ENCODE measurements around a stretch of chr11.

- PRO-cap, 3 experiments = no peak in any of the 3 experiments
Measured at GRCh38 chr11:44316023-44316842, 6.3 kb upstream of the ALX4 start.

GRCh38 chr11:44319648-44320480 is 9.9 kb upstream of the ALX4 start:
- PRO-cap, 3 experiments = no peak in any of the 3 experiments

- PRO-cap, 3 experiments = no peak in any of the 3 experiments
Measured at GRCh38 chr11:44450521-44451085, 114.9 kb upstream of the CD82 start.

DNA sequence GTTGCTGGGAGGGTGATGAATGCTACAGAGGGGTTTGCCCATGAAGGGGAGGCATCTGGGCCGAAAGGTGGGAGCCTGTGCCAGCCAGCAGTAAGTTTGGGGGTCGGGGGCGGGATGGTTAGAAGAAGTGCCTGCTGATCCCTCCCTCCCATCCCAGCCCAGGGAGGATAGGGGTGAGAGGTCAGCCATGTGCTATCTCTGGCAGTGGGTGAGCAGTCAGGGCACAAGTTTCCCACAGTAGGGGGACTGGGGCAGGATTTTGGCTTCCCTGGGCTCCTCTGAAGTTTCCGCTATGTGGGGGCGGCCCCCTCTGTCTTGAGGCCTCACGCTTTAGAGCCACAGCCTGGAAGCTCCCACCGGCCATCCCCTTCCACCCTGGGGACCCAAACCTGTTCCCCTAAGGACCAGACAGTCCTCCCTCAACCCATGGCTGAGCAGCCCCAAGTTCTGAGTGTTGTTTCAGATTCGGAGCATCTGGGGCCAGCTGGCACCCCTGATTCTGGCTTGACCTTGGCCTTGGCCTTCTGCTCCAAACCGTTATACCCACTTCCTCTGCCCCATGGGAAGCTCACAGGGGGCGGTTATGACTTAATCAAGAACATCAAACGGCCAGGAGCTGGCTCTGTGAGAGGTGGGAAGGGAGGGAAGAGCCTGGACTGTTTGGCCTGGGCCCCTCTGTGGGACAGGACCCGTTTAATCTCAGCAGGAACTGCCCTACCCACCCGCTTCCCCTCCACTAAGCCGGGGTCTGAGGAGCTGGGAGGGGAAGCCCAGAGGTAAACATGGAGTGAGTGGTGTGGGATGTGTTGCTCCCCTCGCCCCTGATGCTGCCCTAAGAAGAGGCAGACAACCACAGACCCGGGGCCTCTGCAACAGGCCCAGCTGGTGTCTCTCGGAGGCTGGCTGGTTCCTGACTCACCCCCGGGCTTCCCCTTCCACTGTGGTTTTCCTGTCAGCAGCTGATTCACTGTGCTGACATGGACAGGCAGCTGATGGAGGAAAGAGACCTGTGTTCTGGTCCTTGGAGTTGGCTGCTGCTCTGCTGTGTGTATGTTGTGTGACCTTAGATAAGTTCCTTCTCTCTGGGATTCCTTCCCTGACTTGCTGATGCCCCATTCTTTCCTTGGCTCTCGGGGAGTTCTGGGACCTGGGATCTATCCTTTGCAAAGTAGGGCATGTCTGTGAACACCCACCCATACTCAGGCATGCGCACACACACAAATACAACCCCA is 3.4 kb downstream of the CD82 start:
- PRO-cap, 3 experiments = no peak in any of the 3 experiments

DNA sequence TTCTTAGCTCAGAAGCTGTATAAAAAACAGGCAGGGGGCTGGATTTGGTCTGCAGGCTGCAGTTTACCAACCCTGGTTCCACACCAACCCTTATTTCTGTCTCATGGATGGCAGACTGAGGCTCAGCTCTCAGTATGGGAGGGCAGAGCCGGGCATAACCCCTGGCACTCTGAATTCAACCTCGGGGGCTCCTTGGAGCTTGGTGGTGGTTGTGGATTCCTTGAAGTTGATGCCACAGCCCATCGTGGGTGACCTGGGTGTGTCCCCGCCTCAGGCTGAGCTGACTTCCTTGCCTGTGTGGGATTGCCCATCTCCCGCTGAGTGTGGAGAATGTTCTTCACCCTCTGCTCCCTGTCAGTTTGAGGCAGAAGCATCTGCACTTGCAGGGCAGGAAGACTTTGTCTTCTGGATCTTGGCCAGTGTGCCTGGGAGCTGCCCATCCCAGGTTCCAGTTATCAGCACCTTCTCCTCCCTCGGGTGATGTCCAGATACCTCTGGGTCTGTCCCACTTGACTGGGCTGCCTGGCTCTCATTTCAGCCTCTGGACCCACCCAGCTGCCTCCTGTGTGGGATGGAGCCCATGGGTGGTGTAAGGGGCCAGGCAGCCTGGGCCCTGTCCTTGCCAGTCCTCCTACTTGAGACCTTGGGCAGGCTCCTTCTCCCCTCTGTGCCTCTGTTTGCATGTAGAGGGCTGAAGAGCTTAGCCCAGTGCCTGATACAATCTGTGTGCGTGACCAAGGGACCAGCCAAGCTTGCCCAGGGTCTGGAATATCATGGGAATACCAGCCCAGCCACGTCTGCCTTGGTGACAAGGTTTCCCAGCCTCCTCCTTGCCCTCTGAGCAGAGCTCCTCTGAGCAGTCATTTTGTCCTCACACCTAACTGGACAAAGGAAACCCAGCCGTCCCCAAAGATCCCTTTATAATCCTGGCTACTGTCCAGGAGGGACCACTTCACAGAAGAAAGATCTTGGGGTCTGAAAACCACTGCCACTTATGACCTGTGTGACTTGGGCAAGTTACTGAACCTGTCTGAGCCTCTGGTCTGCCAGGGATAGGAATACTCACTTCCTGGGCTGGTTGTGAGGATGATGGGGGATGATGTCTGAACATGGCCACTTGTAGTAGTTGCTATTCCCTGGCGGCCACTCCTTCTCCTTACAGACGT is 25.6 kb downstream of the CD82 start:
- PRO-cap, 3 experiments = no peak in any of the 3 experiments

DNA sequence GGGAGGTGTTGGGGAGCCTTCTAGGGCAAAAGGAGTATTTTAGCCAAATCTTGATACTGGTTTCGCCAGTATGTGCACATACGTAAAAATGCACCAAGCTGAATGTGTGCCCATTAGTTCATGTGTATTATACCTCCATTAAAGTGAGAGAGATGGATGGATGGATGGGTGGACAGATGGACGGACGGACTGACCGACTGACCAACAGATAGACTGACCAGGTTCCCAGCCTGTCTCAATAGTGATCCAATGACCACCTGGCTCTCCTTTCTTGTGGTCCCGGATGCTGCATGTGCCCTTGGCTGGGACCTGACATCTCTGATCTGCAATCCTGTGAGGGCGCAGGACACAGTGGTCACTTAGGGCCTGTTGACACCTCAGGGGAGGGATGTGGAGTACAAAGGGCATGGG is 50.3 kb downstream of the CD82 start:
- PRO-cap, 3 experiments = no peak in any of the 3 experiments

GRCh38 chr11:44727827-44728439 is 1.2 kb downstream of the TSPAN18 start:
- PRO-cap, 3 experiments = no peak in any of the 3 experiments

DNA sequence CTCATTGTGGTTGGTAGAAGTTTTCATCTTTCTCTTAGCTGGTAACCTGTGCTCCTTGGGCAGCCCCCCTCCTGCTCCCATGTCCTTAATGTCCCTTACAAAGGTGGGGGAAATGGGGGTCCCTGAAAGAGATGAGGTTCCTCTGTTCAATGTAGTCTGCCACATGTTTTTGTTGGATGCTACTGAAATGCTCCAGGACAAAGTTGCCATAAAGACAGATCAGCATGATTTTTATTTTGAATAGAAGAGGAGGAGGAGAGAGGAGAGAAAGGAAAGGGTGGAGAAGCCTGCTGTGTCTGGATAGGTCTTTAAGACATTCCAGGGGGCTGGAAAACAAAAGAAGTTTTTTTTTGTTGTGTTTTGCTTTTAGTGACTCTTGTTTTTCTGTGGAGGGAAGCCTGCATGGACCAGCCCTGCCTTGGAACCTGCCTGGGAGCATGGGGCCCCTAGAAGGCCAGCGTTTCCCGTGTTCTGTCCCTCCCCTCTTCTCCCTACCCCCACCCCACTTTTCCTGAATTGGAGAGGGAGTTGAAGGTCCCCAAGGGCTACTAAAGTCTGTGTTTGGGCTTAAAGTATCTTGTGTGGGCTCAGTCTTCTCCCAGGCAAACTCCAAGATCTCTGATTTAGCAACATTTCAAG is 2.3 kb downstream of the TSPAN18 start:
- PRO-cap, 3 experiments = no peak in any of the 3 experiments

GRCh38 chr11:44744135-44744500 is 17.4 kb downstream of the TSPAN18 start:
- PRO-cap, 3 experiments = no peak in any of the 3 experiments

DNA sequence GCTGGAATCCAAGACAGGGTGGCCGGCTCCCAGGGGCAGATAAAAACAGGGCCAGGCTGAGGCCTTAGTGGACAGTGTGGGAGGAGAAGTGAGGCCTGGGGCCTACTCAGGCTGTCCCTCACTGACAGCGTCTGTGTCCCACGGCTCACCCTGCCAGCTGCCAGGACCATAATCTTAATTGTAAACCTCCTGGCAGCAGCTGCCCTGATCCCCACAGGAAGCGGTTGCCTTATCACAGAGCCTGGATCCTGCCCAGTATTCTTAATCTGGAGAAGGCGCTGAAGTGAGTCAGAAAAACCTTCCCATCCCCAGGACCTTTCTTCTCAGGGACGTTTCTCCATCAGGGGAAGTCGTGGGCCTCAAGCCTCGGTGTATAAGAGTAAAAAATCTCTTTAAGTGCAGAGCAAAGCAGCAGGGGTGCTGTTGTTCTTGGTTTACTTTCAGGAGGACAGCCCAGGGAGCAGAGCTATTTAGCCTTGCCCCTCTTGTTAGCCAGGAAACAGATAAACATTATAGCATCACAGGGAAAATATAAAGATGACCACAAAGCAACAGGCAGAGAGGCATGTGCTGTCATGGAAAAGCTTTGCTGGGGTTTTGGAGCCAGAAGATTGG is 39.5 kb downstream of the TSPAN18 start:
- PRO-cap, 3 experiments = no peak in any of the 3 experiments

DNA sequence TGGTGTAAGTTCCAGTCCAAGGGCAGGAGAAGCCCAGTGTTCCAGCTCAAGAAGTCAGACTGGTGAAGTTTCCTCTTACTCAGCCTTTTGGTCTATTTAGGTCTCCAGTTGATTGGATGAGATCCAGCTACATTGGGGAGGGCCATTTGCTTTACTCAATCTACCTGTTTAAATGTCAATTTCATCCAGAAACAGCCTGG is 45.1 kb downstream of the TSPAN18 start:
- PRO-cap, 3 experiments = no peak in any of the 3 experiments

DNA sequence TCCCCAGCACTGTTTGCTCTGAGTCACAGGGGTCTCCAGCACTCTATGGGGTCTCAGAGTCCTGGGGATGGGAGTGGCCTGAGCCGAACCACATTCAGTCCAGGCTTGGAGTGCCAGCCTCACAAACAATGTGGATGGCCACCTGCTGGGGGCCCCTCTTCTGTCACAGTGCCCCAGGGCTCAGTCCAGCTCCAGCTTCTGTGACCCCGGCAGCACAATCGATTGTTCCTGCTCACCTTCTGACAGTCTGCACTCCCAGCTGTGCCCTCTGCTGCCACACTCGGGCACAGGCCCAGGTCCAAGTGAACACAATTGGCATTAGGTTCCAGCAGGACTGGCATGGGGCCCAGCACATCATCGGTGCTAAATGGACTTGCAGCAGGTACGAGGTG is 84.8 kb downstream of the TP53I11 start:
- PRO-cap, 3 experiments = no peak in any of the 3 experiments

DNA sequence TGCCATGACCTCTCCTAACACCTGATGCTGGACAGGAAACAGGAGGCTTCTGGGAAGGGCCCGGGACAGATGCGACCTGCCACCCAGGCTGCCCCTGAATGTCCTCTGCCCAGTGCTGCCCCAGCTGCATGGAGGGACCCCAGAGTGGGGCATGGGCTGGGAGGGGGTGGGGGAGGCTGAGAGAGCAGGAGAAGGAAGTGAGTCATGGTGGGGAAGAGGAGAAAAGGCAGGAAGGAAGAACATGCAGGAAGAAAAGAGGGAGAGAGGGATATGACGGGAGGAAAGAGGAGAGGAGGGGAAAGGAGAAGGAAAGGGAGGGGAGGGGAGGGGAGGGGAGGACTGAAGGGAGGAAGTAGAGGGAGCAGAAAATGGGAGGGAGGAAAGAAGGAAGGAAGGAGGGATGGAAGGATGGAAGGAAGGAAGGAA is 52.1 kb upstream of the PRDM11 start:
- PRO-cap, 3 experiments = no peak in any of the 3 experiments

- PRO-cap, 3 experiments = no peak in any of the 3 experiments
Measured at GRCh38 chr11:45182742-45183737, 36.6 kb downstream of the PRDM11 start.

DNA sequence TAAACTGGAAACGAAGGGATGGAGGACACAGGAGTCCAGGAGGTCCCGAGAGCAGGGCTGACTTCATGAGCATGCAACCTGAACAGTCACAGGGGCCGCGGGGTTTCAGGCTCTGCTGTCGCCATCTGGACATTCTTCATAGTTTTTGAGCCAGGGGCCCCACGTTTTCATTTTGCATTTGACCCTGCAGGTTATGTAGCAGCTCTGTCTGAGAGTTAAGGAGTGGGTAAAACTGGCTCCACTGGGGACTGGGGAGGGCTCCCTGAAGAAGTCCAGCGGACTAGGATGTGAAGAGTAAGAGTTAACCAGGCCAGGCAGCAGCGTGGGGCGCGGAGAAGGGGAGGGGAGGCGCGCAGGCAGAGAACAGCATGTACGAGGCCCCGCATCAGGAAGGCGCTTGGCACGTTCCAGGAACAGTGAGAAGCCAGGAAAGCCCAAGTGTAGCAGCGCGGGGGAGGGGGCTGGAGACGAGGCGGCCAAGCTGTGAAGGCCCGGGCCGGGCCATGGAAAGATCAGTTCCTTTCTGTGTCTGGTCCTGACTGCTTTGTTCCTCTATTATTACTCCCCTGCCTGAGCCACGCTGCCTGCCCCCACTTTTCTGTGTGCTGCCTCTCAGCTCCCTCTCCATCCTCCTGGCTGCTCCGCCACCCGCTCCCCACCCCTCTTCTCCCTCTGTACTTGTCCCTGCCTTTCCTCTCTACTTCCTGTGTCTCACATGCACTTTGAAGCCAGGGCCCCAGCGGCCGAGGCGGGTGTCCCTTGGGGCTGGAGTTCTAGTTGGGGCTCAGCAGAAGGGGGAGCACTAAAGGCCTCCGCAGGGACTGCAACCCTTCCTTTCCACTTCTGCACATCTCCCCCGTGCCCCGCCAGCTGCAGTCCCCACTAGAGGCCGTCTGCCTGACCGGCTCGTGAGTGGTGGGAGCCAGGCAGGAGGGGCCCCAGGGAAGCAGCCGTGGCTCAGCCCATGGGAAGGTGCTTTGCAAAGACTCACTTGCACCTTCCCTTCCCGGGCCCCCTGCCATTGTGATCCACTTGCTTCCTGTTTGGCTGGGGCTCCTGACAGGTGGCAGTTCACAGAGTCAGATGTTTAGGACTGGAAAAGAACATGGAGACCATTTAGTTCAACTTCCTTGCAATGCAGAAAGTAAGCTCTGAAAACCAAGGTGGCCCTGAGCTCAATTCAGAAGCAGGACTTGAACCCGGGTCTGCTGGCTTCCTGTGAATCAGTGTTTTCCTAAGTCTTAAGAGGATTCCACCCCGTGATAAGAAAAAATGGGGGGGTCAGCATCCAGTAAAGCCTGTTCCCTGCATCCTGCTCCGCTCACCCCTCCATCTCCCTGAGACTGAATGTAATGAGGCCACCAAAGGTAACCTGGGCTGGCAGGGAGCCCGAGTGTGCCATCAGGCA is 63.7 kb downstream of the PRDM11 start:
- PRO-cap, 3 experiments = peak in 3 of 3 experiments; most common plus-strand start position 515 of the sequence (in 3); most common minus-strand start position 282 of the sequence (in 1)

- PRO-cap, 3 experiments = no peak in any of the 3 experiments
Measured at GRCh38 chr11:45339614-45340625, 53.8 kb upstream of the SYT13 start.

DNA sequence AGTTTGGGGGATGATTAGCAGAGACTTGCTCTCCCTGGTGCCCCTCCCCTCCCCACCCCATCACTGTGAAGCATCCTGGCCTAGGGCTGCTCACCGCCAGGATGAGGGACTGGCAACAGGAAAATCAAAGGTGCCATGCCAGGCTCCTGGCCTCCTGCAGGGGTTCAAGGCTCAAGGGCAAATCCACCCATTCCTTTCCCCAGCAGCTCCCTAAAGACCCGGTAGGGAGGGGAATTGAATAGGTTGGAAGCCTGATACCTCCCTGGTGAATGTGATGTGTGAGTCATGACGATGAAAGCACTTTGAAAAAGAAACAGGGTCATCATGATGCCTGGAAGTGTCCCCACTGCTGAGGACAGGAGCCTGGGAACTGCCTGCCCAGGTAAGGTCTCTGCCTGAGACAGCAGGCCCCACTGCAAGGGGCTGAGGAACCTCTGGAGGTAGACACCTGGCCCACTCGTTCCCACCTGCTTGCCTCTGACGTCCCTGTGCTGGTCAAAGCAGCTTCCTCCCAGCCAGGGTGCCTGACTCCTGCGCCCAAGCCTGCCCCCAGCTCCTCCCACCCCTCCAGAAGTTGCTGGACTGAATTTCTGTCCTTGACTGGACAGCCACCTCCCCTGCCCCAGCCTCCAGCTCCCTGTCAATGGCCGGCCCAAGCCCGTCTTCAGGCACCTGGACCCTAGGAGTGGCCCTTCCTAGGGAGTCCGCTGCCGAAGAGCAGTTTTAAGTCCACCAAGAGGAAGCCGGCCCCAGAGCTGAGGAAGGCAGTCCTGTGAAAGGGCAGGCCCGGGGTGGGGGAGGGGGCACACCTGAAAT is 1.6 kb downstream of the CHST1 start:
- PRO-cap, 3 experiments = no peak in any of the 3 experiments

- PRO-cap, 3 experiments = no peak in any of the 3 experiments
Measured at GRCh38 chr11:45812206-45813155, 7.5 kb downstream of the SLC35C1 start.

GRCh38 chr11:45846306-45847389 is 627 bp upstream of the CRY2 start:
- PRO-cap, 3 experiments = peak in 3 of 3 experiments; most common minus-strand start chr11:45847181 (in 3)

DNA sequence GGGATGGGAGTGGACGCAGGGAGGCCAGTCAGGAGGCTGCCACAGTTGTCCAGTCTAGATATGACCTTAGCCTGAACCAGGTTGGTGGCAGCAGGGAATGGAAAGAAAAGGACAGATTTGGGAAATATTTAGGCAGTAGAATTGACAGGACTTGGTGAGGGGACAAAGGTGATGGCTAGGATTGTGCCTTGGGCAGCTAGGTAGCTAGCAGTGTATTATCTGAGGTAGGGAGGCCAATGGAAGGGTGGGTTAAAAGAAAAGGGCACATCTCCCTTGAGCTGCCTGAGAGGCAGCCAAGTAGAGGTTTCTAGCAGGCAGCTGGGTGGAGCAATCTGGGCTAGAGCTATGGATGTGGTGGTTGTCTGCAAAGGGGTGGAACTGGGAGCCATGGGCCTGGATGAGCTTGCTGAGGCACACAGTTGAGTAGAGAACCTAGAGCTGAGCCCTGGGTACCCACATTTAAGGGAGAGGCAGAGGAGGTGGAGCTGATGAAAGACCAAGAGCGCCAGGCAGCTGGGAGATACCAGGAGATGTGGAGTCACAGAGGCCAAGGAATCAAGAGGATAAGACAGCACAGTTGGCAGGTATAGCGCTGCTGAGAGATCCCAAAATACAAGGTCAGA is 18.8 kb downstream of the CRY2 start:
- PRO-cap, 3 experiments = no peak in any of the 3 experiments